AG09319 (cell line): ENCODE measurements around a stretch of chr3.

DNA sequence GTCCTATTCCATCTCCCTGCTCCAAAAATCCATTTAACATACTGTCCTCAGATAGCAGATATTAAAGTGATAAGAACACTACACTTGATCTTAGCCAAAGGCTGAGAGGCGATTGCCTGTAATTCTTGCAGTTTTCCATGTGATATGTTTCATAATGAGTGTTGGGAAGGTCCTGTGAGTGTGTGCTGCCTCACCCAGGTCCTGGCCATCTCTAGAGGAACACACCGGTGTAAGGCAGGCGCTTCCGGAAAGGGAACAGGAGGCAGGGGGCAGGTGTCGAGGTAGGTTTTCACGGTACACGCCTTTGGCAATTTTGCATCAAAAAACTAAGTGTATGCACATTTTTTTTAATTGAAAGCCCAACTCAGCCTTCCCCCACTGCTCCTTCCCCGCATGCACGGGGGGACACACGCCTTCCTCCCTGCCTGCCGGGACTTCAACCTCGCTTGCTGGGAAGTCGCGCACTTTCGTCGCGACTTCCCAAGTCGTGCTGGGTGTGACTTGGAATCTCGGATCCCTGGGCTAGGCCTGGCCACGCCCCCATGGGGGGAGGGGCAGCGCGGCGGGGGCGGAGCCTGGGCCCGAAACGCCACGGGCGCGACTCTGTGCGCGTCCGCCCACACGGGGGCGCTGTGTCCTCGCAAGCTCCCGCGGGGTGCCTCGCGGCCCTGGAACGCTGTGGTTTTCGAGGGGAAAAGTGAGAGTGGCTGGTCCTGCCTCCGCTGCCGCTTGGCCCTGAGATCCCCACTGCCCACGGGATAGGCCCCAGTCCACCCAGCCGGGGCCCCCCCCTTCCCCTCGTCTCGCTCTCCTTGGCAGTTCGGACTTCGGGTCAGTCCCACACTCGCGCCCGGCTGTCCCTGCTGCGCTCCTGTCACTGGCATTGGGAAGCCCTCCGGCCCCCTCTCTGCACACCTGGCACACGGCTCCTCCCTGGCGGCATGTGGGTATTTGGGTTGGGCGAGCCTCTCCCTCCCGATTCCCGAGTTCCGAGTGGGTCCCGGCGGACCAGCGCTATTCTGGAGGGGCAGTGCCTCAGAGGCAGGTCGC, 23.2 kb downstream of the SEC61A1 start:
- RRBS = 6% methylated on average over 10 of the region's 64 CpGs

GRCh38 chr3:128076264-128076642, 24.0 kb downstream of the SEC61A1 start:
- RRBS = no CpG with 5 or more reads among the region's 20 CpGs

- RRBS = no CpG with 5 or more reads among the region's 5 CpGs
Measured at GRCh38 chr3:128277224-128277879, 124.1 kb downstream of the EEFSEC start.

- RRBS = no CpG with 5 or more reads among the region's 5 CpGs
Measured at GRCh38 chr3:128316263-128316556, 150.5 kb downstream of the DNAJB8 start.

- RRBS = no CpG with 5 or more reads among the region's 14 CpGs
Measured at GRCh38 chr3:128415163-128415680, 51.5 kb downstream of the DNAJB8 start.

- RRBS = no CpG with 5 or more reads among the region's 9 CpGs
Measured at GRCh38 chr3:128449970-128450326, 16.7 kb downstream of the DNAJB8 start.

- RRBS = 30% methylated on average over 9 of the region's 33 CpGs
Measured at GRCh38 chr3:128483640-128484775, 9.0 kb downstream of the GATA2 start.

DNA sequence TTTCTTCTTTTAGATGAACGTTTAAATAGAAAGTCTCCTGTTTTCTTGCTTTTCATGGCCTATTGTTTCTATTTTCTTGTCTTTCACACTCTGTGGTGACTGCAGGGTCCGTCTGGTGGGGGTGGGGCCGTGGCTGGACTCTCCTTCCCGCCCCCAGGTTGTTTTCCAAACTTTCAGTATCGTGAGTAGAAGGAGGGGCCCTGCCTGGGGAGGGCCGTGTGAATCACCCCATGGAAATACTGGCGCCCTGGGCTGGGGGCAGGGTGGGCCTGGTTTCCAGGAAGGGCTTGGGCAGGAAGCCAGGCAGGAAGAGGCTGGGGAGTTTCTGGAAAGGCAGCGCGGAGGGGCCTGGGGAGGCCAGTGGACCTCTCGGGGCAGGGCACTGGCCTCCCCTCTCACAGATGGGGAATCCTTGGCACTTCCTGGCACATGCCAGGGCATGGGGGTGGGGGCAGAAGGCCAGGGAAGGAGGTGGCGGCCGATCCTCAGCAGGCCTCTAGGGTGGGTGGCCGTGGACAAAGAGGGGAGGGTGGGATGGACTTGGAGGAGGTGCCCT, 56.3 kb upstream of the GATA2 start:
- RRBS = no CpG with 5 or more reads among the region's 13 CpGs

GRCh38 chr3:128625441-128626621, 24.8 kb downstream of the RPN1 start:
- RRBS = no CpG with 5 or more reads among the region's 13 CpGs

DNA sequence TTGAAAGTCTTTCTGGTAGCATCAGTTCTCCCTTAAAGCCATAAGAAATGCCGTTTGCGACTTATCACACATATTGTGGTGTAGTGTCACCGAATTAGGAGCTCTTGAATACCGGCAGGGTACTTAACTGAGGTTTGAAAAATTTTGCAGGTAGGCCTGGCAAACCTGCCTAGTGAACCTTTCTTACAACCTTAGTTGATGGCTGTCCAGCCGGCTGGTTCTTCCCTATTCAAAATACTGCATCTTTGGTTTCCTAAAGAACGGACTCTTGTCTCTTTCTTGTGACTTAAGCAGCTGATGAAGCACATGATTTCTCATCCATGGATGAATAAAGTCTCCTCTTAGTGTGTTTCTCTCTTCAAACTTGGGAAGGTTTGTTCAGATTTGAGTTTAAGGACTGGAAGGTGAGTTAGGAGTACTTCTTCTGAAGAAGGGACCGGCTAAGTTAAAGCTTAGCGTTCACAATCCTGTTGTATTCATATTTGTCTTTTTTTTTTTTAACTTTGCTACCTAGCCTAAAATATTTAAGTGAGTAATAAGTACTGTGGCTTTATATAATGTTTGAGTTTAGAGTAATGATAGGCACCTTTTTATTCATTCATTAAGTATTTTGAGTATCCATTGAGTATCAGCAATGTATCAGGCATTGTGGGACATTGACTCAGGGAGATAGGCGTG, 1.6 kb downstream of the RAB7A start:
- RRBS = 20% methylated on average over 1 of the region's 9 CpGs

GRCh38 chr3:128754105-128755484, 28.6 kb downstream of the RAB7A start:
- RRBS = no CpG with 5 or more reads among the region's 5 CpGs

GRCh38 chr3:128758907-128759713, 33.1 kb downstream of the RAB7A start:
- RRBS = no CpG with 5 or more reads among the region's 6 CpGs

GRCh38 chr3:128797781-128798346, 71.9 kb downstream of the RAB7A start:
- RRBS = no CpG with 5 or more reads among the region's 4 CpGs

DNA sequence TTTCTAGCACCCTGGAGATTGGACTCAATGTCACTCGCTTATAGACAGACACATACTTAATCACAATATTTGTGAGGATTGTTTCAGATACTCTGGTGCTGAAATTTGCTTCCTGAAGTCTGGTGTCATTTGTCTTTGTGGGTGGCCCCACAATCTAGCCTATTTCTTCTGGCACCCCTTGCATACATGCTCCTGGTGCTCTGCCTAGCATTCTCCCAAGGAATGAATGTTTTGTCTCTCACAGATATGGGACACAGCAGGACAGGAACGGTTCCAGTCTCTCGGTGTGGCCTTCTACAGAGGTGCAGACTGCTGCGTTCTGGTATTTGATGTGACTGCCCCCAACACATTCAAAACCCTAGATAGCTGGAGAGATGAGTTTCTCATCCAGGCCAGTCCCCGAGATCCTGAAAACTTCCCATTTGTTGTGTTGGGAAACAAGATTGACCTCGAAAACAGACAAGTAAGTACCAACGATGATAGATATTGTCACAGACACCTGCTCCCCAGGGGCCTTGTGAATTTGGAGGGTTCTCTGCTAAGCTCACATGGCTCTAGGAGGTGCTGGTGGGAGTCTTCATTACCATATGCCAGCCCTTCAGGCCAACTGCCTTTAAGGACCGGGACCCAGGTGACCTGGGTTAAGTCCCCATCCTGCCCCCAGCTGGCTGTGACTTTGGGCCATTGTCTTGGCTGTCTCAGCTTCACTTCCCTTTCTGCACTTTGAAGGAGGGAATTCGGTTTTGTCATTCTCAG, 73.1 kb upstream of the ACAD9 start:
- RRBS = no CpG with 5 or more reads among the region's 9 CpGs

DNA sequence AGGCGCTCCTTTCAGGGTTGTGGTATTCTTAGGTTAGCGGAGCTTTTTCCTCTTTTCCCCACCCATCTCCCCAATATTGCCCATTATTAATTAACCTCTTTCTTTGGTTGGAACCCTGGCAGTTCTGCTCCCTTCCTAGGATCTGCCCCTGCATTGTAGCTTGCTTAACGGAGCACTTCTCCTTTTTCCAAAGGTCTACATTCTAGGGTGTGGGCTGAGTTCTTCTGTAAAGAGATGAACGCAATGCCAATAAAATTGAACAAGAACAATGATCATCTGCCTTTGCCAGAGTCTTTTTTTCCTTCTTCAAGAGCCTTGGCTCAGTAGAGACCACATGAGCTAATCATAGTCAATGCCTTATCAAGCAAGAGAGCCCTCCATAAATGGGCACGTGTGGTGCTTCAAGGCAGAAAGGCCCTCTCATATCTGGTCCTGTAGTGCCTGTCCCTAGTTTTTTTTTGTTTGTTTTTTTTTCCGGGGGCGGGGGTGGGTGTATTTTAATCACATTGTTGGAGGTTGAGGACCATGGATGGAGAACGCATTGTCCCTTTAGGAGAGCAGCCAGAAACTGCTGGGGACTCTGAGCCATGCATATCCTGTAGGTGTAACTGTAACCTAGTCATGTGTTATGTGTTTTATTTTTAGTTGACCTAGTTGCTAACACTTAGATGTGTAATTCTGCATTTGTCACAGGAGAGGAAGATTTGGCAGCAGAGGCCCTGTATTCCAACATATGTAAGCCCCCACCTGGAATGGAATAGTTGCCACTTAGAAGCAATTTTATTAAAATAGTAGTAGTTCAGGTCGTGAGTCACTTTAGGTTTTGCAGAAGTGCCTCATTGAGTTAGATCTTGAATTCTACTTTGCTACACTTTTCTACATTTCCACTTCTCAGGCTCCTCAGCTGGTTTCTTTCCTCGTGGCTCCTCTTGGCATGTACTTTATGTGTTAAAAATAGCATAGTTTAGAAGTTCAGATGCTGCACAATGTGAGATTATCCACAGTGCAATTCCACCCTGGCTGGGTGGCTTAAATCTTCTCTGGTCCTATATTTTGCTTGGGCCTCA, 64.6 kb upstream of the ACAD9 start:
- RRBS = no CpG with 5 or more reads among the region's 10 CpGs

DNA sequence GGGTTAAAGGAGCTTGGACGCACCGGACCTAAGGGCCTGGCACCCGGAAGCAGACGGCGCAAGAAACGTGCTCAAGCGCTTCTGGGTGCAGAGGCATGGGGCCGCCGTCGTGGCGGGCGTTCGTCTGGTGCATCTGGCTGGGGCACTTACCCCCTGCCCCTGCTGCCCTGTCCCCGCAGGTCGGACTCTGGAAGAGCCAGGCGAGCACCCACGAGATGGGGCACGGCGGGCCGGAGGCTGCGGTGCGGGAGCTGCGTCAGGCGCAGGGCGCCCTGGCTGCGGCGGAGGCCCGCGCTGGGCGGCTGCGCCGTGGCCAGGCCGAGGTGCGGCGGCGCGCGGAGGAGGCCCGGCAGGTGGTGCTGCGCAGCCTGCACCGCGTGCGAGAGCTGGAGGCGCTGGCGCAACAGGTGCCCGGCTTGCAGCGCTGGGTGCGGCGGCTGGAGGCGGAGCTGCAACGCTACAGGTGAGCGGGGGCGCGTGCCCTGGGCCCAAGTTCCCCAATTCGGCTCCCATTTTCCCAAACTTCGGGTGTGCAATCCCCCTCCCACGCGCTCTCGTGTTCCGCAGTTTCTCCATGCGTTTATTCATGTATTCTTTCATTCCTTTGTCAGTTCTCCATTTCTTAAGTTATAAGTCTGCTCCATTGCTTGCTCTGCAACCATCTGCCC, 2.6 kb downstream of the EFCC1 start:
- RRBS = 22% methylated on average over 8 of the region's 61 CpGs

- RRBS = no CpG with 5 or more reads among the region's 9 CpGs
Measured at GRCh38 chr3:129056324-129057158, 4.0 kb upstream of the GP9 start.

GRCh38 chr3:129122647-129122963, 1.0 kb upstream of the RAB43 start:
- RRBS = no CpG with 5 or more reads among the region's 5 CpGs

DNA sequence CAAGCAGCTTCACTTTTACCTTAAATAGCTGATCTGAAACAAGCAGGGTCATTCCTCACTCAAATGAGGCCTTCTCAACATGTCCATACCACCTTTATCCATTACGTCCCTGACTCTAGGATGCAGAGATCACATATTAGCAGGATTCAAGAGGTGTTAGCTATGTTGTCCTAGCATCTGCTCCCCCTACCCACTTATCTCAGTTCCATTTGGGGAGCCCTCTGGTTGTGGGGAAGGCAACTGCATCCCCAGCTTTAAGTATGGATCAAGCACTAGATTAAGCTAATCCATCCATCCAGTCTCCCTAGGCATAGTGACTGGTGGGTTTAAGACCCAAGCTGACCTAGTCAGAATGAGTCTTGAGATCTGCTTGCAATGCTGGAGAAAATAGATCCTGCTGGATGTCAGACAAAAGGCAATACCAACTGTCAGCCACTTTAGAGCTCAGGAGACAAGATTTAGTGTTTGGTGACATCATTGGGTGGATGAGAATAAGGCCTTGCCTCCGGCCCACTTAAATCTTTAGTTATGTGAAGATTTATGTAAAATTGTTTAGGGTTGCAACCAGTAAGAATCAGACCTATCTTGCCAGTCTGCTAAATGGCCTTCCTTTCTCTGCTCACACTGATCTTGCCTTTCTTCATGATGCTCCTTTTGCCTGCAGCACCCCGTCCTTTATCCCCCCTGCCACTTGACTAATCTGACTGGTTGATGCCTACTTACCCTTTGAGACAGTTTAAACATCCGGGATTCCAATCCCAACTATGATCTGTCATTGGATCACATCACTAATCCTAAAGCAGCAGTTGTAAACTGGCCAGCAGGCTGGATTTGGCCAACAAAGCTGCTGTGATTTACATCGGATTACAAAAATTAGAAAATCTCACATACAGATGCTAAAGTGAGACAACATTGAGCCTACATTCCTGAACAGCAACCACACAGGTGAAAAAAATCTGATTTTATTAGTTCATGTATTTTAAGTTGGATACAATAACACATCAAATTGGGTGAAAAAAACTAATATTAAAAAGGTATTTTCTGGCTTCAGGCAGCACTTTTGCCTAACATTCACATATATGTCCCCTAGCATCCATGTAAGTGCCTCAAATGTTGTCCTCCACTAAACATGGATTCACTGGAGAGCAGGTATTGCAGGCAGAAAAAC, 2.2 kb upstream of the ISY1 start:
- RRBS = no CpG with 5 or more reads among the region's 5 CpGs